Jejunum (tissue), 1 donor: ENCODE results near the genes SLC38A11 and NOSTRIN.

- PRO-cap = no peak
Measured at GRCh38 chr2:161245235-161246000, 62.8 kb upstream of the PSMD14 start.

- PRO-cap = no peak
Measured at GRCh38 chr2:161992549-161992953, 81.5 kb downstream of the DPP4 start.

- PRO-cap = no peak
Measured at GRCh38 chr2:162261653-162261941, 18.4 kb upstream of the FAP start.

DNA sequence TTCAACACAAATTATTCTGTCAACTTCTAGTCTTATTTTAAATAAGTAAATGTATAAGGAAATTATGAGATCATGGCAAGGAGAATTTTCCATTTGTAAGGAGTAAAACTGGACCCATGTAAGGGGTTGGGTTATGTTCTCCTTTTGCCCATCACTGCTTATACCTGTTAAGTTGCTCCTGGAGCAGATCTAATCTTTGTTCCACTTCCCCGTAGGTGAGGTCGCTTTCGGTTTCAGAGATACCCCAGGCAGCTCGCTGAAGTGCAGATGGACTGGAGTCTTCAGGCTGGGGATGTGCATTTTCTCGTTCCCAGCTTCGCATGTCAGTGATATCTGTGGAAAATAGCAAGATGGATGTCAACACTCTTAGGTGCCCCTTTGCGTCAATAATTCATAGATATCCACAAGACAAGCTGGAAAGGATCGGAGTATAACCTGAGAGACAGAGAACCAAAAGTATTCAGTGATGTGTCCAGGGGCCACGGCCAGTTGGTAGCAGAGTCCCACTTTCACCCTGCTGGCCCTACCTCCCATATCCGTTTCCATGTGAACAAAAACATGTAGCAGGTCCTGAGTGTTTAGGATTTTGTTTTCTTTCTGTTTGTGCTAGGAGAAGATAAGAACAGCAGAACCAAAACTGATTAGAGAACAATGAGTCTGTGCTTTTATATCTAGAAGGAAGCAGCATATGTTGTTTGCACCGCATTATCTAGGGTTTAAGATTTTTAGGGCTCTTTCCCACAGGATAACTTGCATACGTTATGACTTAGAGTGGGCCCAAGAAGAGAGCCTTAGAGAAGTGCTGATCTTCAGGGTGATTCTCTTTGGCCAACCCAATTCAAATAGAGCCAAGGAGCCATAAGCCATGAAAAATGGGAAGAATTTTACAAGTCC lies 36.0 kb downstream of the GCA start:
- PRO-cap = no peak

DNA sequence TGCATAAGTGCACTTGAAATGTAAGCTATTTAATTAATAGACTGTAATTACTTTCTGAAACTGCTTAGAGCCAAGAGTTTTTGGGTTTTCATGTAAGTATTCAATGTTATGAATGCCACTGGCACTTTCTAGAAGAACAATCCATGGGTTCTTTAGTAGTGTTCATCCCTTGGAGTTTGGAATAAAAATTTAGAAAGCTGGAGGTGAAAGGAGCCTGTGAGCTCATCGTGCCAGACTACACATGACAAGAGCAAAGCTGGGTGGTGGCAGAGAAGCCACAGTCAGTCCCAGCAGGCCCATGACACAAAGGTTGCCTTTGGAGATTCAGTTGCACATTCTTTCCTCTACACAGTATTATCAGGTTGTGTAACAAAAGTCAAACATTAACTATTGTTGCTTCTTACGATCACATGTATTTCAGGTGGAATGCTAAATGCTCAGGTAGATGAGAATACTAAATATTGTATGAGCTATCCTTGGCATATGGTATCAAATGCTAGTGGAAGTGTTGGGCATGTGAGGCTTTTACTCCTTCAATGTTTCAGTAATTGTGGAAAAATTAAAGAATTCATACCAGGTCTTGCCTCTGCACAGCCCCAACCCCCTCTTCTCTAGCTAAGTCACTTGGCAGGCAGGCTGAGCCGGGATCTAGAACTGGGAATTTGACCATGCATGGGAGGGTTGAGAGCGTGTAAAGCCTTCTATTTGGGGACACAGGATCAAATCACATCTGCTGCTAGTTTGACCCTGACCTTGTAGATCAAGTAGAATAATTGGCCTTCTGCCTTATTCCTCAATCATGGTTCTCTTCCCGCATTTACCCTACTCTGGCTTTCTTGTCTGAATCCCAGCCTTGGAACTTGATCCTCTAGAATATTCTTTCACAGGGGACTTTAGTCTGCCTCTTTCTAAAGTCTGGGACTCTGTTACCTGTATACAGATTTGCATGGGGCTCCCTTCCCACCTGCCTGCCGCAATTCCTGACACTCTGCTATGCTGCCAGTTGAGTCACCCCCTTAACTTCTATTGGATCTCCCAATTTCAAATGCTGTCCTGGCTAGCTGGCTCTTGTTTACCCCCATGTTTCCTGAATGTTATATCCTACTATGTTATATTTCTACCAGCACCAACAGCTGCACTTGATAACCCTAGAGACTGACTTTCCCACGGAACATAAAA lies 231.0 kb downstream of the GCA start:
- PRO-cap = no peak

DNA sequence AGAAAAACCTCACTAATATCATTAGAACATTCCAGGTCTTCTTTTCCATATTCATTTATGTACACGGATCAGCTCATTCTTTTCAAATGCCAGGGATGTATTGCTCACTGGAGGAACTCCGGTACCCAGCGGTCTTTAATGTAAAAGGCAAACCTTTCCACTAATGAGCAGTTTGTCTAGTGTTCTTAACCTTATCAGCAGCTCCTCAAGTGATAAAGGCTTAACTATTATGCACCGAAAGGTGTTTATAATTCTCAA lies 142.8 kb downstream of the FIGN start:
- PRO-cap = no peak

GRCh38 chr2:164786861-164787602 lies 54.6 kb downstream of the COBLL1 start:
- PRO-cap = no peak

DNA sequence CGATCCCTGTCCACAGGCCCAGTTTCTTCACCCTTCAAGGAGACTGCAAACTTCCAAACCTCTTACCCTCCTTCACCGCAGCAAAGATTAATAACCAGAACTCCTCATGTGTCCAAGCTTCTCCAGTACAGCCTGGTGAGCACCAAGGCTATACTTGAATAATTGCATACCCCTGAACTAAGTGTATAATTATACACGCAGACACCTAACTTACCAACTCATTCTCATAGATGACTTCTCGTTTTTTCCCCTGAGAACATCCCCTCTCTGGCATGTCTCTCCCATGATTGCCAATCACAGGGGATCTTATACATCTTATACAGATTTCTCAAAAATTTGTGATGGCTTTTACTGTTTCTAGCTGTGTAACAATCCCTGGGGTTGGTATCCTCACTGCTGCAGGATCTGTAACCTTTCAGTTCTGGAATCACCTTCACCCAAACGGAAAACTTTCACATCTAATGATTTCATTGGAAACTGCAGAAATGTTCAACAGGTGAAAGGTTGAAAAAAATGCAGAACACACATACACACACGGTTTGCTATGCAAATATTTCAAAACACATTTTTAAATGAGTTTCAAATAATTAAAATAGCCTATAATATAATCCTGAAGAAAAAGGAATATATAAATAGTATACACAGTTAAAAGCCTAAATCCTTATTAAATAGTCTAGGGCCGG lies 18.1 kb downstream of the COBLL1 start:
- PRO-cap = no peak

GRCh38 chr2:164829317-164829871 lies 12.2 kb downstream of the COBLL1 start:
- PRO-cap = no peak

DNA sequence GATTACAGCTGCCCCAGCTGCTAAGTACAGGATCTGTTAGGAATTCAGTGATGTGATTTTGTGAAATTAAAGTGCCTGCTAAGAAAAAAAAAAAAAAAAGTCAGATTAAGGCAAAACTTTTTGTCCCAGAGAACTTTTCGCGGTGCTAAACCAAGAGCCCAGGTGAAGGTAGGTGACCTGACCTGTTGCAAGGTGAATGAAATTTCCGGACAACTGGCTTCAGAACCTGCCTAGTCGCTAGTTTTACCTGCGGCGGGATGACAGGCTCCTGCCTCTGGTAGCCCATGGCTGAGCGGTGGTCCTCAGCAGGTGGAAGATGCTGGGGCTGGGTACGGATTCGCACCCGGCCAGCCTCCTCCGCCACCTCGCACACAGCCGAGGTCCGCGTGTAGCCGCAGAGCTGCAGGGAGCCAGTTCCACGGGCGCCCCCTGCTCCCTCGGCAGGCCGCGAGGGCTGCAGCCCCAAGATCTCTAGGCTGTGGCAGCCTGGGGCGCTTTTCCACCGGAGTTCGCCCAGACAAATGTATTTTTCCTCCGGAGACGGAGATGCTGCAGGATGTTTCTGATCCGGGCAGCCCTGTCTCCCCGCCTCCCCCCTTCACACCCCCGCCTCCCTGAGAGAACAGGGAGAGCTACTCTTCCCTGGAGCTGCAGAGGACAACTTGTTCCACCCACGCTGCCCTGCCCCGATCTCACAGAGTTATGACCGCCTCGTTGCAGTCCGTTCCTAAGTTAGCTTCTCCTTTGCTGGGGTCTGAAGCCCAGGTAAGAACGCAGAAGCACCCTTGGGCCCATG lies at the start of gene SLC38A11:
Gene SLC38A11, minus strand, starts transcription at position 564 of the 796 bp plus-strand sequence.
- PRO-cap = no peak

- PRO-cap = no peak
Measured at GRCh38 chr2:166230355-166230861, 102.6 kb upstream of the SCN1A start.

GRCh38 chr2:166661234-166661617 lies 167.2 kb upstream of the SCN7A start:
- PRO-cap = no peak

GRCh38 chr2:167186492-167186862 lies 106.3 kb upstream of the B3GALT1 start:
- PRO-cap = no peak

DNA sequence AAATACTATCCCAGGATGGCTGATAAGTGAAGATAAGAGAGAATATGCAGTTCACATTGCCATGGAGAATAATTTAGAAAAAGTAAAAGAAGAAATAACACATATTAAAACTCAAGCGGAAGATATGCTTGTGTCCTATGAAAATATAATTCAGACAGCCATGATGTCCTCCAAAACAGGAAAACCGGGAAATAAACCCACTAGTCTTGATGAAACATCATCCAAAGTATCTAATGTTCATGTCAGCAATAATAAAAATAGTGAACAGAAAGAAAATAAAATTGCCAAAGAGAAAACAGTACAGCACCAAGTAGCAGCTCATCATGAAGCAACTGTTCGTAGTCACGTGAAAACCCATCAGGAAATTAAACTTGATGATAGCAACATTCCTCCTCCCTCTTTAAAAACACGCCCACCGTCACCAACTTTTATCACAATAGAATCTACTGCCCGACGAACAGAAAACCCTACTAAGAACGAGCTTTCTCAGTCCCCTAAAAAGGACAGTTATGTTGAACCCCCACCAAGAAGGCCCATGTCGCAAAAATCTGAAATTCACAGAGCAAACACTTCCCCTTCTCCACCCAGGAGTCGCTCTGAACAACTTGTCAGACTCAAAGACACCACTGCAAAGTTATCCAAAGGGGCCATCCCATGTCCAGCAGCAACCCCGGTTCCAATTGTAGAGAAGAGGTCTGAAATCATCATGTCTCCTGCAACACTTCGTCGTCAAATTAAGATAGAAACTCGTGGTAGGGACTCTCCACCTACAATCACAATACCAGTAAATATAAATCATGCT lies 42.3 kb upstream of the B3GALT1 start:
- PRO-cap = no peak

- PRO-cap = no peak
Measured at GRCh38 chr2:168112340-168113304, 134.8 kb downstream of the STK39 start.

GRCh38 chr2:168181906-168182312 lies 65.5 kb downstream of the STK39 start:
- PRO-cap = no peak

GRCh38 chr2:168336622-168337284 lies 89.4 kb upstream of the STK39 start:
- PRO-cap = no peak

- PRO-cap = no peak
Measured at GRCh38 chr2:168453372-168453864, 2.7 kb upstream of the CERS6 start.

GRCh38 chr2:168779571-168780033 lies 22.8 kb upstream of the NOSTRIN start:
- PRO-cap = no peak

DNA sequence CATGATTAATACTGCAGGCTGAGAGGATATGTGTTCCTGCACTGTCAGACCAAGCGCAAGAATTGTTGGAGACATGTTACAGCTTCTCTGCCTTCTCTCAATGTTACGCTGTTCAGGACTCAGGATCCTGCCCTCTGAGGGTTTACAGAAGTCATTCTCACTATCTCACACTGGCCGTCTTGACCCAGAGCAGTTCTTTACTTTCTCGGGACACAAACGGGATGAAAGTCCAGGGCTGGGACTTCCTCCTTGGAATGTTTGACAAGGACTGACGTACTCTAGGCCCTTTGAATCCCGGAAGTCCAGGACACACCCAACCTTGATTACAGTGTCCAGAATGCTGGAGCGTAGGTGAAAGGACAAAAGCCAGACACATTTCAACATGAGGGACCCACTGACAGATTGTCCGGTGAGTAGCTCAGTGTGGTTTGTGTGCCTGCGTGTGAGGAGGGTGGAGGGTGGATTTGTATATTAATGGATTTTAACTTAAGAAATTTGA lies at the start of gene NOSTRIN:
Gene NOSTRIN, plus strand, starts transcription at position 373 of the 499 bp plus-strand sequence.
- PRO-cap = bidirectional peak, plus-strand start at position 400 of the sequence, minus-strand start at position 102 of the sequence